ENCODE results near the gene FIBCD1.

DNA sequence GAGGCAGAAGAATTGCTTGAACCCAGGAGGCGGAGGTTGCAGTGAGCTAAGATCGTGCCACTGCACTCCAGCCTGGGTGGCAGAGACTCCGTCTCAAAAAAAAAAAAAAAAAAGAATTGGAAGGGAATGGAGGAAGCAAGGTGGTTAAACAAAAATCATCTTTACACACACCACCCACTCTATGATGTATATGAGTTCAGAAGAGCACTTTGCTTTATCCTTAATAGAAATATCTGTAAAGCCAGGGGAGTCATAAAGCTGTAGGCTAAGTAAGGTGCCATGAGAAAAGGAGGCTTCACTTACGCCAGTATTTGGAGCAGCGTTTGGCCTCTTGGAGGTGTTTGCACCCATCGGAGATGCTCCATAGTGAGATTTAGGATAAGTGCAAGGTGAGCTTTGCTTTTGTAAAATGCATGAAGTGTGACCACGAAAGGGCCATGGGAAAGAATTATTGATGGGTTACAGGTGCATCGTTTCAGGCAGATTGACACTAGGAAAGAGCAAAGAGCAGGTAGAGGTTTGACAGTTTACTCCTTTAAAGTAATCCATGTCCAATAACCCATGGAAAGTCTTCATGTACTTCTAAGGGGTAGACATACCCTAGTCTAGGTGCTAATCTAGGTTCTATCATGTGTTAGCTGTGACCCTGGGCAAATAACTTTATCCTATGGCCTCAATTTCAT is 36.0 kb upstream of the ABL1 start:
- RRBS, result no CpG with 5 or more reads among the region's 8 CpGs

DNA sequence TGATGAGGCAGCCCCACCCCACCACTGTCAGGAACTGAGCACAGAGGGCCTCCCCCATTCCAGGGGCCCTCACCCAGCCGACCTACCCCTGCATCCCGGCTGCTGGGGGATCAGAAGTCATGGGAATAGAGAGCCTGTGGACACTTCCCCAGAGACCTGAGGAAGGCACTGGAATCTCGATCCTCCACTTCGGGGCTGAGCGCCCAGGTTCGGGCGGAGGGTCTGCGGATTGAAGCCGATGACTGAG is 198 bp downstream of the QRFP start:
- RRBS, result no CpG with 5 or more reads among the region's 9 CpGs

- RRBS, result 3% methylated on average over 56 of the region's 151 CpGs
Observed at GRCh38 chr9:130938321-130939523, at the start of gene FIBCD1. Gene FIBCD1, minus strand, starts transcription at chr9:130939247.

DNA sequence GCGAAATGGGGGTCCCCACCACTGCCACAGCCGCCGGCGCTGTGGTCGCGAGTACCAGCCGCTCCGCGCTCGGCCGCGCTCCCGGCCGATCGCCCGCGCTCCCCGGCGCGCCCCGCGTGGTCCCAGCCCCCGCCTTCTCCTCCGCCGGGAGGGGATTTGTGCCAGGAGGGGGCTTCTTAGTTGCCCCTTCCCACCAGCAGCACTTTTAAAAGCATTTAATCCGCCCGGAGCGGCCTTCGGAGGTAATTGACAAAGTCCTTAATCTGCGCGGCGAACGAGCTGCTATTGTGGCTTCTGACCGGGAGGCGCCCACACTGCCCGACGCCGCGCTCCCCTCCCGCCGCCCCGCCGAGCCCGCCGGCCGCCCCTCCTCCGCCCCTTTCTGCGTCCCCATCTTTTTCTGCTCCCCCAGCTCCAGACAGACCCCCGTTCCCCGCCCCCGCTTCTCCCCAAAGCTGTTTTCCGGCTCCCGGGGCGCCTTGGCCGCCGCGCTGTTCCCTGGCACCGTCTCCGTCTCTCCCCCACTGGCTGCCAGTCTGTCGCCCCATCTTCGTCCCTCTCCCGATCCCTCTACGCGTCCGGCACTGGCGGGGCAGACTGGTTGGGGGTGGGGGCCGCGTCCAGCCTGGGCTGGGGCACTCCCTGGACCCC is 658 bp upstream of the FIBCD1 start:
- RRBS, result 2% methylated on average over 44 of the region's 68 CpGs

DNA sequence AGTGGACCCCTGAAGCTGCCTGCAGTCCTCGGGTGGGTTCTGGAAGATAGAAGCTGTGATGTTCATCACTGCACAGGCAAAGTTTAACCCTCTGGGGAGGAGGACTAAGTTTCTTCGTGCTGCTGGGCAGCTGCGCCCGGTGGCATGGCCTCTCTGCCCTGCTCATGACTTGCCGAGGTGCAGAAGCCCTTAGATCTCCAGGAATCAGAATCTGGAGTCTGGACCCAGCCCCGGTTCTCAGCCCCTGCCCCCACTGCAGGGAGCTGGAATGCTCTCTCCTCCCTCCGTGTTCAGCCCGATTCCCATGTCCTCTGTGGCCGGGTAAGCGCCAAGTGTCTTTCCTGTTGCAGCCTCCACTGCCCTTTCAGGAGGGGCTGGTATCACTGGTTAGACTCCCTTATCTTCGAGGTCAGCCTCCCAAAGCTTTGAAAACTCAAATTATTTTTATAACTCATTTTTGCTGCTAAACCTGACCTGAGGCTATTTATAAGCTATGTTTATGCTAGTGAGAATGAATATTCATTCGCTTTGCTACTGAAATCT is 1.7 kb downstream of the LAMC3 start:
- RRBS, result 56% methylated on average over 3 of the region's 12 CpGs

DNA sequence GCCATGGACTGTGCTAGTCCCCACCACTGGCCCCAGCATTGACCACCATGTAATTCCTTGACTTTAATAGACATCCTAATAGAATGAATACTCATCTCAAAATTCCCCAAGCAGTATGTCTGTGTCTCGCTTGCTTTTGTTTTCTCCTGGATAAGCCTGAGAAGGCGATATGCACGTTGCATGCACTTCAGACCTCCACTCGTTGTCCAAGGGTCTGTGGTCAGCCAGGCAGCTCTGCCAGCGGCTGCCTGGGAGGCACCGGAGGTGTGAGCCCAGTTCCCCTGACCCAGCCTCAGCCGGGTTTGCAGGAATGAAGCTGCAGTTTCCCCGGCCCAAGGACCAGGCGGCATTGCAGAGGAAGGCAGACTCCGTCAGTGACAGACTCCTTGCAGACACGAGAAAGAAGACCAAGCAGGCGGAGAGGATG is 11.1 kb upstream of the AIF1L start:
- RRBS, result 20% methylated on average over 1 of the region's 12 CpGs

DNA sequence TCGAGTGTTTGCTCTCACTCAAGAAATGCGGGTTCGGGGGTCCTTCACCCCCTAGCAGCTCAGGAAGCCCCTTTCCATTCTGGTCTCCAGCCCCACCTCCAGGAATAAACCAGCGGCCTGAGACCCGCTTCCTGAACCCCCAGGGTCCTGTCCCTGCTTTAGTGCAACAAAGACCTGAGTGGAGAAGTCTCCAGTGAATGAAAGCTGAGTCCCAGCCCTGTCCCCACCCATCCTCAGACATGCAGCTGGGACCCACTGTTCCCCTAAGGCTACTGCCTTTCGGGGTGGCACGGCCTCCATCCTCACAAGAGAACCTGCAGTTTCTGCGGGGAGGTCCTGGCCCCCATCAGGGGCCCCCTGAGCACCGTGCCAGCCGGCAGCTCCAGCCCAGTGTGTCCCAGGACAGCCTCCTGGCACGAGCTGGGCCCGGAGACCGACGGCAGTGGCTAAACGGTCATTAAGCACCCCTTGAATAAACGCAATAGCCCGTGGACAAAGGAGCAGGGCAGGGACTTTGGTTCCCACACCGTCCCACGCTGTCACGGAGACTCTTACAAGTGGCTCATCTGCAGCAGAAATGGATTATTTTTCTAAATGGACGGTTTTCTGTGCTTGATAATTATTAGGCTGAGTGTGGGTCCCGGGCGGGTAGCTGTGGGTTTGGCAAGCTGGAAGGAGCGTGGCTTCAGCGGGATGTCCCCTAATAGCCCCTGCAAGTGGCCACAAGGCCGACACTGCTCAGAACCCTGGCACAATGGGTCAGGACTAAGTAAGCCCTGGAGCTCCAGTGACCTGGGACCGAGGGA is 17.6 kb downstream of the FAM78A start:
- RRBS, result 97% methylated on average over 3 of the region's 27 CpGs

DNA sequence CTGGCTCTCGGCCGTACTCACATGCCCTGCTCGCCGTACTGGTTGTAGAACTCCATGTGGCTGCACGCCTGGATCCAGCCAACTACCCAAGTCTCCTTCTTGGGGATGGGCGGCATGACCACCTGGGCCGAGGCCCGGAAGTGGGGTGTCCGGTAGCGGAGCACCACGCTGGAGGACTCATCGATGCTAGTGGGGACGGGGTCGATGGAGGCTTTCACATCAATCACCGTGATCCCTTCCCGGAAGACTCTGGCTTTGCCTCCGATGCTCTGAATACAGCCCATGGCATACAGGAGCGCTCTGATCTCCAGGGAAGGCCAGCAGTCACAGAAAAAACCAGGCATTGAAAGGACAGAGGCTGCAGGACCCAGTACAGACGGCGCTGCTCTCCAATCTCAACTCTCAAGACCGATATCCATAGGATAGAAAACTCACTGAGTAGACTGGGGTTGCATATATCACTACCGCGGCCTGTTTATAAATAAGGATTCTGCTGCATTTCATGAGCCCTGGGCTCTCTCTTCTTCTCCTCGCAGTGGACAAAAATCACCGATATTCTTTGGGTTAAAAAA is 388 bp downstream of the FAM78A start:
- RRBS, result no CpG with 5 or more reads among the region's 25 CpGs

DNA sequence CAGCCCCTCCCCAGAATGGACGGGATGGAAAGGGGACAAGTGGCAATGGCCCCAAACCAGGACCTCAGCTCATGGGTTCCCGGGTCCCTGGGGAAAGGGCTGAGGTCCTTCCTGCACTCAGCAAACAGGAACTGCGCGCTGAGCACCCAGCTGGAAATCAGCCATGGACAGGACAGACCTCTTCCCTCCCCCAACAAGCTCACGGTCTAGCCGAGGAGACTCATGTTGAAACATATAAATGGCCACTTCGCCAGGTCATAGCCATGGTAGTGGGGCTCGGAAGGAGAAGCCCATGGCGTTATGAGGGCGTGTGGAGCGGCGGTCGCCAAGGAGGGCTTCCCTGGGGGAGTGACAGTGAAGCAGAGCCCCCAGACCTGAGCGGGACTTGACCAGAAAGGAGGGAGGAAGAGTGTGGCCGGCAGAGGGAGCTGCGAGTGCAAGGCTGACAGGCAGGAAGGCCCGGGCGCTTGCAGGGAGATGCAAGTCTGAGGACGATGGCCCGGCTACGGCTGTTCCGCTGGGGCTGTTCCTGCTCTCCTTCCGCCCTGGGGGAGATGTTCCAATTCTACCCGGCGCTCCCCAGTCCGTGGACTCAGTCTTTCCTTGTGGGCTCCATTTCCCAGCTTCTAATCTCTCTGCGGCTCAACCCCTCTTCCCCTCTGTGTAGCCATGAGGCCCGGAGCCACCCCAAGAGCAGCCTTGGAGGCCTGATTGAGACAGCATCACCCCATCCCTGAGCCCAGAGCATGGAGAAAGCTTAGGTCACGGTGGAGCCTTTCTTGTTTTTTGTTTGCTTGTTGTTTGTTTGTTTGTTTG is 43.9 kb upstream of the PRRC2B start:
- RRBS, result 5% methylated on average over 8 of the region's 29 CpGs

- RRBS, result 34% methylated on average over 3 of the region's 23 CpGs
Observed at GRCh38 chr9:131423176-131424088, 29.5 kb downstream of the PRRC2B start.

DNA sequence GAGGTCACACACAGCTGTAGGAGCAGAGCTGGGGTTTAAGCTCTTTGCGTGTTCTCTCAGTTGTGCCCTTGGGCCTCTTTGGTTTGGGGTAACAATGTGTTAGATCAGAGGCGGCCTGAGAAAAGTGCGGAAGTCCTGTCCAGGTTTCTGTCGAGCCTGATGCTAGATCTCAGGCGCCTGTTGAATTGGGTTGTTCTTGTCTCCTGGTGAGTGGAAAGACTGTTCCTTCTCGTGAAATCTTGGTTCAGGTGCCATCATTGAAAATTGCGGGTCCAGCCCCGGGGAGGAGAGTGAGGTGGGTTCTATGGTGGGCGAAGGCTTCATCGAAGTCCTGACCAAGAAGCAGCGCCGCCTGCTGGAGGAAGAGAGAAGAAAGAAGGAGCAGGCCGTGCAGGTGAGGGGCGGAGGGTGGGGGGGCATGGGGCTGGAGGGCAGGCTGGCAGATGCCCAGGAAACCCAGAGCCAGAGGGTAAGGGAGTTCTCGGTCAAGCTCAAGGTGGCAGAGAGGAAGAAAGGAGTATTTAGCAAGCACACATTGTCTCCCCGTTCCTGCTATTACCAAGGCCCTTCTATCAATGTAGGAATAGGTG is 24.4 kb upstream of the POMT1 start:
- RRBS, result no CpG with 5 or more reads among the region's 16 CpGs

DNA sequence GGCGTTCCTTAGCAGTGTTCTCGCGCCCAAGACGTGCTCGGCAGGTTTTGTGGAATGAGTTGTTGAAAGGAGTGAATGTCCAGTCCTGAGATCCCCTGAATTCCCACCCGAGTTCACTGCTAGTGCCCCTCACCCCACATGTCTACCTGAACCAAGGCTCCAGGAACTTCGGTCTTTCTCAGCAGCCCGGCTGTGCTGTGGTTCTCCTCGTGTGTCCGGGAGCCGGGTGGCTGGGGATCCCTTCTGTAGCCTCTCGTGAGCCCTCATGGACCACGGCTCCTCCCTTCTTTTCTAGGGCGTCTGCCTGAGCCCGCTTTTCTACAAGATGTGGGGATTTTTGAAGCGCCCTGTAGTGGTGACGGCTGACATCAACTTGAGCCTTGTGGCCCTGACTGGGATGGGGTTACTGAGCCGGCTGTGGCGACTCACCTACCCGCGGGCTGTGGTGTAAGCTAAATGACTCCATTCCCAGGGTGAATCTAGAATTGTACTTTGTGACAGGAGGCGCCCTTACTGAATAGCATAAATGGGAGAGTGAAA is 1.2 kb downstream of the POMT1 start:
- RRBS, result no CpG with 5 or more reads among the region's 22 CpGs

GRCh38 chr9:131546592-131547051 is 1.3 kb downstream of the PRRT1B start:
- RRBS, result 16% methylated on average over 4 of the region's 28 CpGs

- RRBS, result no CpG with 5 or more reads among the region's 7 CpGs
Observed at GRCh38 chr9:131635055-131635707, 89.9 kb downstream of the PRRT1B start.

DNA sequence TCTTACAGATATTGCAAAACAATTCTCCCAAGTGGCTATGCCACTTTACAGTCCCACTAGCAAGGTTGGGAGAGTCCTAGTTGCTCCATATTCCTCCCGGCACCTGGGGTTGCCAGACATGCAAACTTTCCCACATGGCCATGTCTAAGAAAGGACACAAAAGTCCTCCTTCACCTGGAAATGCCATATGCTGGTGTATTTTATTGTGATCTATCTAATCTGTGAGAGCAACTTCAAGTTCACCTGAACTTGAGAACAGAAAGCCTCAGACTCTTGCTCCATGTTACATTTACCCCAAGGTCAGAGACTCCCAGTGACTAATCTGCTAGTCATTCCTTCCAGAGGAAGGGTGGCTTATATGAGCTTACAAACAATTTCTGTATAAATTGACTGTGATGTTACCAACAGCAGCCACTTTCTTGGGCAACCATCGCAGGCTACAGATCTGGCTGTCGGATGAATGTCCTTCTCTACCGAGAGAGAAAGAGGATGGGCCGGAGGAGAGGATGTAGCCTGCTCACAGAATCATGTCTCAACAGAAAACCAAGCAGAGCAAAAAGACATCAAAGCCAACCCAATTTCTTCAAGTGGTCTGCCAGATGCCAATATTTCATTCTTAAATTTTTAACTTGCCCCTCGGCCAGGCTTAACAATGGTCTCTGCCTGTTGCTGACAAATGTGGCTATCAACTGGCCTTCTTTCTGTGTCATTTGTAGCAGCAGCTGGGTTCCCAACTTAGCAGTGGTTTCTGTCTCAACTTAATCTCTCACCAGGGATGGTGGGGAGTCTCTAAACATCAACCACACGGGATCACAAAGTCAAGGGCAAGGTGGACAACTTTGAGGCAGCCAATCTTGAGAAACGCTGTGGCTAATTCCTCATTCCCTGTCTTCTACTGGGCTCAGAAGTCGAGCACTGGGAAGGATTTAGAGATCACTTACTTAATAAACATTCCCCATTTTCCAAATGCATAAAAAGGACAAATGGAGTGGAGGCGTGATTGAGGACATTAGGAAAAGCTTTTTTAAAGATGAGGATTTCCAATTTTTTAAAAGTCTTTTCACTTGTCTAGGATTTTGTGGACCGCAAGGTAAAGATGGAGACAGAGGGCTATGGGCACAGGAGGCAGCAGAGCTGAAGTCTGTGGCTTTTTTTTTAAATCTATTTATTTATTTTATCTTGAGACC is 81.3 kb downstream of the RAPGEF1 start:
- RRBS, result no CpG with 5 or more reads among the region's 11 CpGs

DNA sequence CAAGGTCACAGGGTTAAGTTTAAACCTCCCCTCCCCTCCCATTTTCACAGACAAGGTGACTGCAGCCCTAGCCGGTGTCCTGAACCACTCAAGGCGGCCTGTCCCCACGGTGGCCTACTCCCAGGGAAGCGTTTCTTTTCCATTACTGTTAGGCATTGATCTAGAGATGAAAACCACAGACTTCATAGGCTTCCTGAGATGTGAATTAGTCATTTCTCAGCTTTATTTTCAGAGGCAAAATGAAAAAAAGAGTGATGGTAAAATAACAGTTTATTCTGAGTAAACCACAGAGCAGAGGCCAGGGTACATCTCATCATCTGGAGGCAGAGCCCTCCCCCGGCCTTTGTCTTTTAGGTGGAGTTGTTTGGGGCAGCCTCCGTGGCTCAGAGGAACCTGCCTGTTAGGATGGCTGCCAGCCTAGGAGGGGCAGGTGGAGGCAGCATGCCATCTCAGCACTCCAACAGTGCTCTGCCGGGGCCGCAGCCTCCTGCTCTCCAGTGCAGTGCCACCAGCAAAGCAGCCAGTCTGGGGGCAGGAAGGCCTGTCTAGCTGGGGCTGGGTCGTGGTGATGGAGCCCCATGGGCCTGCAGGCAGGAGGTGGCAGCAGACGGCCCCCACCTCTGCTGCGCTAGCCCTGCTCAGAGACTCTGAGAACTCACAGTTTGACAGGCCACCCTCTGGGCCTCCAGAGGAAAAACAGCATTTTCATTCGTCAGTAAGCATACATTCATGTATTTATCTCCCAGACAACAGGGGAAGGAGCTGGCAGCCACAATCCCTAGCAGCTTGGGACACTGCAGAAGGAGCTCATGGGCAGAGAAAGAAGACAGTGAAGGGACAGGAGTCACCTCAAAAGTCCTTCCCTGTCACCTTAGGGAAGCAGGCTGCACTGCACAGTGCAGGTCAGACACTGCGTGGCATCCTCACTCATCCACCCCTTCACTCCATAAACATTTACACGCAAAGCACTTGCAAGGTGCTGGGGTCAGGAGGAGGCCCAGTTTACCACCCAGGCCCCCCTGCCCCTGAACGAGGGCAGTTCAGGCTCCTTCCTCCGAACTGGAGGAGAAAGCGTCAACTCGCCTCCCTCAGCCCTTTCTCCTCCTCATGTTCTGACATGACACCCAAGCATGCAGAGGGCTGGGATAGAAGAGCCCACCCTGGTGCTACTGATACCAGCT is 71.0 kb downstream of the RAPGEF1 start:
- RRBS, result no CpG with 5 or more reads among the region's 18 CpGs

GRCh38 chr9:131677057-131678331 is 62.4 kb downstream of the RAPGEF1 start:
- RRBS, result no CpG with 5 or more reads among the region's 13 CpGs

DNA sequence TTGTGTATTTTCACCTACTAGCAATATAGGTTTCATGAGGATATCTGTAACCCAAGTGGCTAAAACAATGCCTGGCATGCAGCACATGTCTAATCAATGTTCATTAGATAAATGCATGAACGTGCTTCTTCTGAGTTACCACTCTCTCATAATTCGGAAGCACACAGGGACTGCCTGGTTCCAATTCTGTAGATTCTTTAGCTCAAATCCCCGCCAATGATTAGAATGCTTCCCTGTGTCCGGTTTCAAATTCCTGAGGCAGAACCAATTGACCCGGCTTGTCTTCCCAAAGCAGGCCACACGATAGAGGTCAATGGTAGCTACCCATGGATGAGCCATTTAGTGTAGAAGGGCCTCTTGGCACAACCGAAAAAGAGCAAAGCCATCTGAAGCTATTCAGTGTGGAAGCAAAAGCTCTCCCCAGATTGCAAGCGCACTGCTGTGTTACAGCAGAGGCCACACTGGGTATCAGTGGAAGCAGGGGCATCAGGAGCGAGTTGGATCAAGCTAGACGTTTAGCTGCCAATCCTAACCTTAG is 44.7 kb downstream of the RAPGEF1 start:
- RRBS, result no CpG with 5 or more reads among the region's 10 CpGs

GRCh38 chr9:131712977-131713805 is 26.7 kb downstream of the RAPGEF1 start:
- RRBS, result no CpG with 5 or more reads among the region's 9 CpGs

- RRBS, result no CpG with 5 or more reads among the region's 10 CpGs
Observed at GRCh38 chr9:131733961-131734726, 5.7 kb downstream of the RAPGEF1 start.